Metastatic Pancreatic Carcinoma in the Ovary (tissue), 1 donor: ENCODE measurements around the genes PMEPA1 and ANKRD60.

GRCh38 chr20:56828301-56828964 lies 199.3 kb downstream of the TFAP2C start:
- PRO-cap = no peak

DNA sequence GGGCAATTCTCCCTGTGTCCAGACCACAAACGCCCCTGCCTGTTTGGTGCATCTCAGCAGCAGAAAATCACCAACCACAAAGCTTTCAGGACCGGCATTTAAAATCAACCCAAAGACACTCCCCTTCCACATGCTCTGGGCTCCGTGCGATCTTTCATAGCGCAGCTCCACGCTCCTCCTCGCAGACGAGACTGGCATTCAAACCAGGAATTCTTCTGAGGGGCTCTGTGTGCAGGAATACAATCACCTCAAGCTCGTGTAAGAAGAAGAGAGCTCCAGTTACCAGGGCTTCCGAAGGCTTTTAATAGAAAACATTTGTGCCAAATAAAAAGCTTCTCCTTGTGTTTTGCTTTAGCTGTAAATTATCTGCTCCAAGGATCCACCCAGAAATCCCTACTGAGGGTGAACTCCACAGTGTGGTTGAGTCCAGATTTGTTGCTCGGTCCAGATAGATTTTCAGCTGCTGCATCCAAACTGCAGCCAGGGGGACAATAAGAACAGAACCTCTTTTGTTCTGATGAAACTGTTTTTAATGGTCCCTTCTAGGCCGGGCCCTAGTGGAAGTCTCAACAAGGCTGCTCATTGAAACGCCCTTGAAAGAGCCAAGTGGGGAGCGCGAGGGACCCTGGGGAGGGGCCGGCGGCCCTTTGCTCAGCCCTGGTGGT lies 16.4 kb upstream of the BMP7 start:
- PRO-cap = no peak

- PRO-cap = no peak
These were observed 6.8 kb upstream of the RBM38 start for GRCh38 chr20:57384301-57384843.

- PRO-cap = no peak
These were observed 623 bp downstream of the RBM38 start for GRCh38 chr20:57391783-57392254.

- PRO-cap = no peak
These were observed 41.8 kb downstream of the RBM38 start for GRCh38 chr20:57432938-57433362.

DNA sequence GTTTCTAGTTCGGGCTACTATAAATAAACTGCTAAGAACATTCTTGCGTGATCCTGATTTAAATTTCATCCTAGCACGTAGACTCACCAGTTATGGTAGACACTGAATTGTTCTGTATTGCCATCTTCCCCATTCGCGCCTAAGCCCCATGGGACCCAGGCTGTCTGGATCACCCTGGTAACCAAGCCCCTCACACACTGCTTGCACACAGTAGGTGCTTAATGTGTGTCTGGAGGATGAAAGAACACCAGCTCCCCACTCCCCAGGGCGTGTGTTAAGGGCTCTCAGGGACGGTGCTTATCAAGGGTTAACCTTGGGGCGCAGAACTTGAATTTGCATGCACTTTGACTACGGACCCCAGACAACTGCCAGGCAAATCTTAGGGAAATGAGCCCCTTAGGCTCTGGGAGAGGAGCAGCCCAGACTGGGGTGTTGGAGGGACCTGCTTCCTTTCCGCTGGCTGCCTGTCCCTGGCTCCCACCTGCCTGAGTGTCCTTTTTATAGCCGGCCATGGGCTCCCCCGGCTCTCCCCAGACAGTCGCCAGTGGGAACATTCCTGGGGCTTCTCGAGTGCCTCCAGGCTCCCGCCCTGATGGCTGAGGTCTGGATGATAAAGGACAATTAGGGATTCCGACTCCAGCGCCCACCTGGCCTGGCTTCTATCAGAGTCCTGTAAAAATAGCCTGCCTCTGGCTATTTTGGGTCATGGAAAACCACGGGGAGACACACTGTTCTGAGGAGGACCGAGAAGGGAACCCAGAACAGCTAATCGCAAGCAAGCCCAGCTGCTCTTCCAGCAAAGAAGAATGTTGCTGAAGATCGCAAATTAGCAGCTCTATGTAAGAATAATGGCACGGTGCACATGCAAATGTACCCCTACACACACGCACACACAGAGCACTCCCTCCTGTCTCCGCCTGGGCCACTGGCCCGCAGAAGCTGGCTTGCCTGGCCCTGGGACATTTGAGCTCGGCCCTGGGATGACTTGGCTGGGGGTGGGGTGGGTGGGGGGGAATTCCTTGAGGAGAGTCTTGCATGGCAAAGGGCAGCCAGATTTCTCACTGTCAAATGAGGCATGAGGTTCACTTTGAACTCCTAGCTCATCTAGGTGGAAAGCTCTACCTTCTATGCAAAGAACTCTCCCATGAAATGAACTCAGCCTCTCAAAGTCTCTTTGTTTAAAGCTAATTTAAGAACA lies 55.6 kb downstream of the CTCFL start:
- PRO-cap = no peak

- PRO-cap = no peak
These were observed 8.4 kb upstream of the PCK1 start for GRCh38 chr20:57552374-57553011.

- PRO-cap = no peak
These were observed 718 bp downstream of the PCK1 start for GRCh38 chr20:57561288-57562368.

DNA sequence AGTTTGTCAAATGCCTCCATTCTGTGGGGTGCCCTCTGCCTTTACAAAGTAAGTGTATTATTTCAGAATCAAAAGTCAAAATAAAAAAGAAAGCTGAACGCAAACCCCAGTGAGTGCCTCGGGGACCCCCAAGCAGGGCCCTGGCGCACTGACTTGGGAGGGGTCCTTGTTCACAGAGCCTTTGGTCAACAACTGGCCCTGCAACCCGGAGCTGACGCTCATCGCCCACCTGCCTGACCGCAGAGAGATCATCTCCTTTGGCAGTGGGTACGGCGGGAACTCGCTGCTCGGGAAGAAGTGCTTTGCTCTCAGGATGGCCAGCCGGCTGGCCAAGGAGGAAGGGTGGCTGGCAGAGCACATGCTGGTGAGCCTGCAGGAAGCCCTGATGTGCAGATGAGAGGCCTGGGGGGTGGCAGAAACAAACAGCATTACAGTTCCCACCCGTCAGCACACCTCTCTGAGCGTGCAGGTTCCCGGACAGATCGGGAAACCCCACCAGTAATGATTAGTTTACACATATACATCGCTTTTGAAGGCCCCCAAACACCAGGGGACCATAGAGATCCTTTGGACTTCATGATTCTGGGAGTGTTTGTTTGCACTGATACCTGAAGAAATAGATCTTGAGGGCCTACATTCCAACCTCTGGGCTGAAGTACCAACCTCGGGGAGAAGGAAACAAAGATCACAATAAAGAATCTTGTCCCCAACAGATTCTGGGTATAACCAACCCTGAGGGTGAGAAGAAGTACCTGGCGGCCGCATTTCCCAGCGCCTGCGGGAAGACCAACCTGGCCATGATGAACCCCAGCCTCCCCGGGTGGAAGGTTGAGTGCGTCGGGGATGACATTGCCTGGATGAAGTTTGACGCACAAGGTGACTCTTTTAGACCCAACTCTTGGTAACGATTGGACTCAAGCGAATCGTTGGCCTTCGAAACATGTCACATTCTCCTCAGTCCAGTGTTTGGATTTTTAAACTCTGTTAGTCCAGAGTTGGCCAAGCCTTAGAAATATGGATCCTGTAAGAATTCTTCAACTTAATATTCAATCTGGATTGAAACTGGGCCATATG lies 2.3 kb downstream of the PCK1 start:
- PRO-cap = no peak

DNA sequence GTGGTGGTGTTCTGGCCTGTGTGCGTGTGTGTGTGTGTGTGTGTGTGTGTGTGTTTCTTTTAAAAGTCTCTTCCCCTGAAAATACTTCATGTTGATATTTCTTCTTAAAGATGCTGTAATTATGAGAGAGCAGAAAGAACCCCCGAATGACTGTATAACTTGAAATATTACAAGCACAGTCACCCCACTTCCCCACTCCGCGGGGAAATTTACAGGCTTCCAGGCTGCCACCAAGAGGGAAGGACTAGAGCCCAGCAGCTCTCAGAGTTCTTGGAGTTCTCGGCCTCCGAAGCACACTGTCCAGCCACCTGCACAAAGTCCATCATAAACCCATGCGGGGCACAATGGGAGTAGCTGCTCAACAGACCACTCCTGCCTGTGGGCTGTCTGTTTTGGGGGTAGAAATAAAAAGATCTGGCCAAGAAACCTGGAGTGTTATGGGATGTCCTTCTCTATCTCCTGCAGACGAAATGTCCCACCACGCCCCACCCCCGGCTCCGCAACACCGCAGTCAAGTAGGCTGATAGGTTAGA lies 26.2 kb downstream of the PMEPA1 start:
- PRO-cap = no peak

- PRO-cap = bidirectional peak, plus-strand start at chr20:57710192, minus-strand start at chr20:57709954; bidirectional peak, plus-strand start at chr20:57710654, minus-strand start at chr20:57710545
These were observed at the start of gene PMEPA1 for GRCh38 chr20:57709882-57710870. PMEPA1 (minus strand) TSS chr20:57710015.

DNA sequence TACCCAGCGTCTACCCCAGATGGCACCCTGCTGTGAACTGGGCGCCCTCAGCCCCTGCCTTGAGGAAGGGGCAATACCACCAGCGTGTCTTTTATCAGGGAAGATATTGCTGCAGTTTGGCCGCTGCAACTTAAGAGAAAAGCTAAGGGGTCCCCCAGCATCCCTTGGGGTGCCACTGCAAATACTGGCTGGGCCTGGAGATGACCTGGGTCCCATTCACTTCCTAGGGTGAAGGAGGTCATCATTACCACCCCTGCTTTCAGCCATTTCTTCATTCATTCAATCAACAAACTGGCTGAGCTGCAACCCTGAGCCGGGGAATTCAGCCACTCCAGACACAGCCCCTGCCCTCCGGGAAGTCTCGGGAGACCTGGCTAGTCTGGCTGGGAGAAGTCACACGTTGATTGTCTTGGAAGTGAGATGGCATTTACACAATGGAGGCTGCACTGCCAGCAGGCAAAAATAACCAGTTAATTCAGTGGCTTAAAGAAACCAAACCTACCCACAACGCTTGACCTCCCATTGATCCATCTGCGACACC lies 1.9 kb upstream of the PMEPA1 start:
- PRO-cap = no peak

GRCh38 chr20:58018482-58019470 lies 131.9 kb upstream of the C20orf85 start:
- PRO-cap = no peak

DNA sequence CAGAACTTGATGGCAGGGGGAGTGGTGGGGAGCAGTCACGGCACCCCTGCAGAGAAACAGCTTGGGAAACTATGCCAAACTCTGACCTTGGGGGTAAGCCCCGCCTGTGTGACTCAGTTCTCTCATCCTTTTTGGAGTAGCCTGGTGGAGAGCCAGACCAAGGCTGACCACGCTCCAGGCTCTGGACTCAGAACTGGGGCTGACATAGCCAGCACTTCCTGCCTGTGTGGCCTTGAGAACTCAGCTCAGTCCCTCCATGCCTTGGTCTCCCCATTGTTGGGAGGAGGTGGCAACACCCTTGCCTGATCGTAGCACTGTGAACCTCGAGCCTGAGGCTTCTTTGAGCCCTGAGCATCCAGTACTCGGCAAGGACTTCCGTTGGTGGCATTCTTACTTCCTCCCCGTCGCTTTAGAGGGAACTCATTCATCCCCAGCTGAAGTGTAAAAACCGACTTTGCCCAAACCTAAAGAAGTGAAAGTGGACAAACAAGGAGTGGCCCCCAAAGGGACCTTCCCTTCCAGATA lies 76.0 kb upstream of the C20orf85 start:
- PRO-cap = no peak

DNA sequence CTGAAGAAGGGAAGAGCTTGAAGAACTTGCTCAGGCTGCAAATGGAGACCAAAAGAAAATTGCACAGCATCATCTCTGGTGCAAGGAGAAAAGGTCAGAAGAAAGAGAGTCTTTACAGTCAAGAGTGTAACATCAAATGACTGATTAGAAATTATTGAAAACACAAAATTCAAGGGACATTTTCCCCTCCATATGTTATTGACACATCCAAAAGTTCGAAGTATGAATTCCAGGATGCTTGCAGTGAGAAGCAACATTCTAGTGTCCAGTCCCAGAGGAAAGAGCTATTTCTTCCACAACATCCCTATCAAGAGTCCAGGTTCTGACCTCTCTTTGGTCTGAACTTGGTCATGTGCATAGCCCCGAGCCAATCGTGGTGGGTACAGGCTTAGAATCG lies 53.0 kb upstream of the C20orf85 start:
- PRO-cap = no peak

DNA sequence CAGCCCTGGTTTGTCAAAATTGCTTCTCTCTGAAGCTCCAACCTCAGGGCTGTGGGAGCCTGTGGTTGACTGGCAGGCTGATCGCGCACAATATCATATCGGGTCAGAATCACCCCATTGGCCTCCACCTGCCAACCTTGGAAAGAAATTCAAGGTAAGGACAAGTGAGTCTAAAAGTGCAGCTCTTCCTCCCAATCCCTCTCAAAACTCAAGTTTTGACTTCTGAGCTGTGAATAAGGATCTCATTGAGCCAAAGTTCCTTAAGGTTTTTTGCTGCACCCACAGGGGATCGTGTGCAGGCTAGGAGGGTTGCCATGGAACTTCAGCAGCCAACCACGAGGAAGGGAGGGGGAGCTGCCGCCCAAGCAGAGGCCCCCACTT lies 21.3 kb upstream of the C20orf85 start:
- PRO-cap = no peak

DNA sequence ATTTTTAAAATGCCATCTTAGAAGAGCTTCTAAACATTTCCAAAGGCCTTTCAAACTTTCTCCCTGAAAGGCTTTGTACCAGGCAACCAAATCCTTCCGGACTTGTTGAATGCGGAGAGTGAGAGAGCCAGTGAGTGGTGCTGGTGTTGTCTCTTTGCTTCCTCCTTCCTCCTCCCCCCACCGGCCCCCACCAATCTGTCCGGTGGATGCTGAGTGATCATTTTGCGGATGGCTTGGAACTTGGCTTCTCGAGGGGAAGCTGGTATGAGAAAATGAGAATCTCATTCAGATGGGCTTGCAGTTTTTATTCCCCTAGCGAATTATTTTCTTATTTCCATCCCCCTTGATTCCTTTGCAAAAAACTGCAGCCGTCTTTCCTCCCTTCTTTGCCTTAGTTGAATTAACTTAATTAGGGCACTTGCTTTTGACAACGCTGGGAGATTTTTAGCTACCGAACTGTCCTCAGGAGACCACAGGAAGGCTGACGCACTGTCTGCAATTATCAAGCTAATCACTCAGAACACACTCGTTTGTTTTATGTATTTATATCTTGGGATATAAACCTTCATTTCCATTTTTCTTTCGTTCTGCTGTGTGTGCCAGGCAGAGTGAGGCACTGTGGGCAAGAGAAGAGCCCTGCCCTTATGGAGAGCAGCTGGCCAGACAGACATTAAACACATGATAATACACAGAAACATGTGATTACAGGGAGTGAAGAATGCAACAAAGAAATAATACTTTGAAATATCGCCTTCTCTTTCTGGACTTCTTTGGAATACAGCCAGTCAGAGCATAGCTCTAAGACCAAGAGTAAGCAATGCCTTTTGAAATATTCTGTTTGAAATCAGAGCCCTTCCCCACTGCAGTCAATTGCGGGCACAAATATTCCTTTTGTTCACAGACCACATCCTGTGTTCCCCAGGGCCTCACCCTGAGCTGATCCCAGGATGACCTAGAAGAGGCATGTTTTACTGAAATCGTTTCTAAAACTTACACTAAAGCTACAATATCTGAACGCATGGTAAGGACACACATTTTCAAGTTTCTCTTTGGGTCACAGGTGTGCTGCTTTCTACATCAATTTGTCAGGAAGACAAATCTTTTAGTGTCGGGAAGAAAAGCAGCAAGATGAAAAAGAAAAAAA lies 19.2 kb upstream of the C20orf85 start:
- PRO-cap = no peak

GRCh38 chr20:58146103-58146780 lies 4.5 kb upstream of the C20orf85 start:
- PRO-cap = no peak

DNA sequence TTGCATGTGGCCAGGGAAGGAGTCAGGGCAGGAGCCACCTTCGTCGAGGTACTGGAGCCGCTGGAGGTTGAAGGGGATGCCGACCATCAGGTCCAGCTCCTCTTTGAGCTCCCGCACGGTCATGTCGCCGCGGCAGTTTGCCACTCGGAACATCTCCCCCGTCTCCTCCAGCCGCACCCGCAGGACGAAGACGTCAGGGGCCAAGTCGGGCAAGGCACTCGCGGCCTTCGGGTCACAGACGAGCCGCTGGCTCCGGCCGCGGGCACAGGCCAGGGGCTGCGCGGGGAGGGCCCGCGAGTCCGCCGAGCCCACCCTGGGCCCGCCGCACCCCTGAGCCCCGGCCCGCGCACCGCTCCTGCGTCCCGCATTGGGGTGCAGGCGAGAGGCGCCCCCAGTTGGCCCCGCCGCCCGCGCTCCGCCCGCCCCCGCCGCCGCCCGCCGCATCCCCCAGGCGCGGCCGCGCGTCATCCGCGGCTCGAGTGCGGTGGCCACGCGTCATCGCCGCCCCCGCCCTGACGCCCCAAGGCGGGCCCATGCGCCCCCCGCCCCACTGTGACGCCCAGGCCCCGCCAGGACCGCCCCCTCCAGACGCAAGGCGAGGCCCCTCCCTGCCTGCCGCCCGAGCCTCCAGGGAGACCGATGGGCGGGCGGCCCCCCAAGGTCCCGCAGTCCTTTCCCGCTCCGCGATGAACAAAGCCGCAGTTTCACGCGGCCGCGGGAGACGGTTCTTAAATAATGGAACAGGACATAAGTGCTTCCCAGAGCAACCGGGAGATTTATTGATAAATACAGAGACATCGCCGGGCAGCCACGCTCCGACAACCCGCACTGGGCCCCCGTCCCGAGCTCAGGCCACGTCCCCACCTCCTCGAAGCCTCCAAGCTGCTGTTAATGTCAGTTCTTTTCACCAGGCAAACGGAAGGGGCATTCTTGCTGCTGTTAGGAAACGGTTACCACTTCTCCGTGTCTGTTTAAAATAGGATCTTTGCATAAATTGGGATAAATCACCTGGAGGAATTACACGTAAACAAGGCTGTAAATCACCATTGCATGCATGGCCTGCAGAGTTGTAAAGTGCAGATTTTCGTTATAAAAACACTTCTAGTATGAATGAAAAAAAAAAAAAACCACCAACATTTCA lies at the start of gene ANKRD60:
Gene ANKRD60 (minus strand): TSS at position 468 of the 1,141 bp plus-strand sequence.
- PRO-cap = bidirectional peak, plus-strand start at position 633 of the sequence, minus-strand start at position 481 of the sequence

DNA sequence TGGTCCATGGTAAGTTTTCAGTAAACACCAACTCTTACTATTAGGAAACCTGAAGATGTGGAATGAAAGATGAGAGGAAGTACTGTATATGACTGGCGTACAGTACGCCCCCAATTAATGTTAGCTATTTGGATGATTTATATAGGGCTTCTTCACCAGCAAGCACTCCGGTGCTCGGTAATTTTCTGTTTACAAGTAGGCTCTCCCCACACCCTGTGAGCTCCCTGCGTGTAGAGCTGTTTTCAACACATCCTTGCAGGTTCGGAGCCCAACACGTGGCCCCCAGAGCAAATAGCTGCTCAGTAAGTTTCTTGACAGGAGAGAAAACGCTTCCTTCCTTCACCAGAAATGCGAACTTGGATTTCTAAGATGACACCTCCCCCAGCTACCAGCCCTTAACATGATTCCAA lies 1.3 kb upstream of the RAB22A start:
- PRO-cap = no peak